ENCODE measurements around a stretch of chr6.

DNA sequence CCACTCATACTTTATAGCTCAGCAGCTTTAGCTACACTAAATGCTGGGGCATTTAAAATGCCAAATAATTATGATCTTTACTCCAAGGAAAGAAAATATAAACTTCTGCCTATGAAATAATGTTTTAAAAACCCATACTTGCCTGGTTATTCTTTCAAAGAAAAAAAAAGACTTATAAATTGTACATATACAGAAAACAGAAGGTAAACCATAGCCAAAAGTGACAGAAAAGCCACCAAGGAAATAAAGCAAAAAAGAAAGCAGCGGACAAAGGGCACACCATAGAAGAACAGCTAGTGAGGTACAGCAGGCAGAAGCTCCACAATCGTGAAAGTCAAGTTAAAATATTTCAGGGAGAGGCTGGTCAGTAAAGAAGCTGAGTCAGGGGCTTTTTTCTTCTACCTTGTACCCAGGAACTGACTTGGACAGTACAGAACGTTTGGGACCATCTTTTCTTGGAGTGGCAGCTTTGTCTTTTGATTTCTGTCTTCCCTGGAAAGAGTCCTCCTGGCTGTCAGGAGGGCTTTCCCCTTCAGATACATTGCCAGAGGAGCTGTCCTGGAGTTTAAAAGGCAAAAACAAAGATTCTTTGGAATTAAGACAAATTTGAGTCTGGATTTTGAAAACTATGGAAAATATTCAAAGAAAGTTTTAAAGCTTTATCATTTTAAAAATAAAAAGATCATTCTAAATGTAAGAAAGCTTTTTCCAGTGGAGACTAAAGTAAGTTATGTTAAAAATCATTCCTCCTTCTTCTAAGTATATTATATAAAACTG, 8.1 kb downstream of the C6orf120 start:
- PRO-cap, 2 experiments = no peak in any of the 2 experiments

- PRO-cap, 2 experiments = no peak in any of the 2 experiments
Measured at GRCh38 chr6:169715716-169716303, 8.5 kb downstream of the PHF10 start.

DNA sequence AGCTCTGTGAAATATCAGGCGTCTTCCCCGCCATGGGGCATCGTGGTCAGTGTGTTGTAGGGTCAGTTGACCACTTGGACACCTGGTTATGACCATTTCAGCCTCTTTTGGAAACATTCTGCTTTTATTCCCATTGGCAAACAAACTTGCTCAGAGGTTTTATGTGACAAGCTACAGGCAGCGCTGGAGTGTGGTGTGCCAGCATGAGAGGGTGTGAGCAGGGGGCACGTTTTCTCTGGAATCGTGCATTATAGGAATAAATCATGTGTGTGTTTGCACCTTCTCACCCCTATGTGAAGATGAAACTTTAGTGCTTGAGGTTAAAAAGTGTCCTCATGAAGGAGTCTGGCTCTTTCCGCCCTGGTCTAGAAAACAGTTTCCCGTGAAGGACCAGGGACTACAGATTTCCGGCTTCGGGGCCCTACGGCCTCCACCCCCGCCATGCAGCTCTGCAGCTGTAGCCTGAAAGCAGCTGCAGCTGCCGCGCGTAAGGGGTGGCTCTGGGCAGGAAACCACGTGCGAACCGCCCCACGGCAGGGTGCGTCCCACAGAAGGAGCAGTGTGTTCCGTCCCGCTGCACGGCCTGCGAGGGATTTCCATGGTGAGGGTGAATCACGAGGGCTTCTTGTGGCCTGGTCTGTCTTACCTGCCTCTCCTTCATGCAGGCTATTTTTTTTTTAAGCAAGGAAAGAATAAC, 116.9 kb downstream of the ERMARD start:
- PRO-cap, 2 experiments = no peak in any of the 2 experiments

DNA sequence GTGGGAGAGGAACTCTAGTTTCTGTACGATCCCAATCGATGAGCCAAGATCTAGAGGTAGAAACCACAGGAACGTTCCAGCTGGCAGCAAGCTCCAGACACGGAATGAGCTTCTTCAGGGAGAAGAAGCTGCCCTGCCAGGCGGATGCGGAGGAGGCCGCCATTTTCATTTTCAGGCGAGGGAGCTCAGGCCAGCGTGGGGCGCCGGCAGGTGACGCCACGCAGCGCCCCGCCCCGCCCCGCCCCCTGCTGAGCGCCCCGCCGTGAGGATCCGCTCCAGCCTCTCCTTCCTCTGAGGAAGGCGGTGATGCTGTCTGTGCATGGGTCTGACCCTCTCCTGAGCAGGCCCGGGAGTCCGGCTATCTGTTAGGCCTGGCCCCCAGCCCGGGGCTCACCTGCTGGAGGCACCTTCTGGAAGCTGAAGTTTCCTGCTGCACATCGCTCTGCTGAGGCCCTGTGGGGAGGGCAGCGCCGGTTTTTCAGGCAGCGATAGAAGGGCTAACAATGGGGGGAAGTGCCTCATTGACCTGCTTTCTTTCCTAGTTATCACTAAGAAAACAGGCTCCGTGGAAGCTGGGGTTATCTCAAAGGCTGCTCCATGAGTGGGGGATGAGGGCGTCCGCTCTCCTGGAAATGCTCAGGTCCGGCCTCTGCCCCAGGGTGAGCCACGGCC, 147.6 kb downstream of the ERMARD start:
- PRO-cap, 2 experiments = no peak in any of the 2 experiments

GRCh38 chr6:170022426-170022837, 268.4 kb downstream of the DLL1 start:
- PRO-cap, 2 experiments = no peak in any of the 2 experiments

DNA sequence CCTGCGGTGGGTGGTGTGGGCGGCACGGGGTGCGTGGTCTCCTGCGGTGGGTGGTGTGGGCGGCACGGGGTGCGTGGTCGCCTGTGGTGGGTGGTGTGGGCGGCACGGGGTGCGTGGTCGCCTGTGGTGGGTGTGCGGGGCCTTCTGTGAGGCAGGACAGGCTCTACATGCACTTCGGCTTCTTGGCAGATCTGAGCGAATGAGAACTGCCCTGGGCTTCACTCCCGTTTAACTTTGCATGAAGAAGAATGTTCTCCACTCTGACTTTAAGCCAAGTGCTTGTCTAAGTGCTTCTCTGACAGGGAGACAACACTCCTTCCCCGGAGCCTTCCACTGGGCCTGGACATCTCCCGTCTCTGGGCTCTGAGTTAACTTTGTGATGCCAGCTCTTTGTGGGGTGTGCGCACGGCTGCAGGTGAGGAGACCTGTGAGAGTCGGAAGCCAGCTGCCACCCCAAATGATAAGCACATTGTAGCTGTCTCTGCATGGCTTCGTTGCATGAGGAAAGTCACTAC, 244.8 kb downstream of the DLL1 start:
- PRO-cap, 2 experiments = no peak in any of the 2 experiments

- PRO-cap, 2 experiments = peak in 2 of 2 experiments; most common plus-strand start chr6:170152567 (in 2); most common minus-strand start chr6:170152456 (in 2)
Measured at GRCh38 chr6:170152269-170153356, 138.3 kb downstream of the DLL1 start.

DNA sequence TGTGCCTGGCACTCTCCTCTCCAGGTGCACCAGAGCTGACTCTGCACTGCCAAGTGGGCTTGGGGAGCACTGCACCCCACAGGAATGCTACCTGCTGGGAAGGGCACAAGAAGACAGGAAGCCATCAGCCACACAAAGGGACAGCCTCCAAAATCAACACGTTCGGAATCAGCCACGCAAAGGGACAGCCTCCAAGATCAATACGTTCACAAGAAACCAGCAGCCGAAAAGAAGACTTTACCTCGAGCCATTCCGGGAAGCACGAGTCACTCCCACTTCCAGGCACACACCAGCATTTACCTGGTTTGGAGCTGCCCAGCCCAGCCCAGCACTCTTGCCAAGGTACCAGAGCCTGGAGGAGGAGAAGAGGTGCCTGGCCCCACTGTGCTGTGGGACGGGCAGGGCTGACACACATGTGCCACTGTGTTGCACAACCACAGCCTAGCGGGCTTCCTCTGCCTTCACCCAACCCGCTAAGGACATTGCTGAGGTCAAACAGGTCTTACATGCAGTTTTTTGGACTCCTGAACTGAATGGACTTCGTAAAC, 65.7 kb downstream of the DLL1 start:
- PRO-cap, 2 experiments = no peak in any of the 2 experiments

DNA sequence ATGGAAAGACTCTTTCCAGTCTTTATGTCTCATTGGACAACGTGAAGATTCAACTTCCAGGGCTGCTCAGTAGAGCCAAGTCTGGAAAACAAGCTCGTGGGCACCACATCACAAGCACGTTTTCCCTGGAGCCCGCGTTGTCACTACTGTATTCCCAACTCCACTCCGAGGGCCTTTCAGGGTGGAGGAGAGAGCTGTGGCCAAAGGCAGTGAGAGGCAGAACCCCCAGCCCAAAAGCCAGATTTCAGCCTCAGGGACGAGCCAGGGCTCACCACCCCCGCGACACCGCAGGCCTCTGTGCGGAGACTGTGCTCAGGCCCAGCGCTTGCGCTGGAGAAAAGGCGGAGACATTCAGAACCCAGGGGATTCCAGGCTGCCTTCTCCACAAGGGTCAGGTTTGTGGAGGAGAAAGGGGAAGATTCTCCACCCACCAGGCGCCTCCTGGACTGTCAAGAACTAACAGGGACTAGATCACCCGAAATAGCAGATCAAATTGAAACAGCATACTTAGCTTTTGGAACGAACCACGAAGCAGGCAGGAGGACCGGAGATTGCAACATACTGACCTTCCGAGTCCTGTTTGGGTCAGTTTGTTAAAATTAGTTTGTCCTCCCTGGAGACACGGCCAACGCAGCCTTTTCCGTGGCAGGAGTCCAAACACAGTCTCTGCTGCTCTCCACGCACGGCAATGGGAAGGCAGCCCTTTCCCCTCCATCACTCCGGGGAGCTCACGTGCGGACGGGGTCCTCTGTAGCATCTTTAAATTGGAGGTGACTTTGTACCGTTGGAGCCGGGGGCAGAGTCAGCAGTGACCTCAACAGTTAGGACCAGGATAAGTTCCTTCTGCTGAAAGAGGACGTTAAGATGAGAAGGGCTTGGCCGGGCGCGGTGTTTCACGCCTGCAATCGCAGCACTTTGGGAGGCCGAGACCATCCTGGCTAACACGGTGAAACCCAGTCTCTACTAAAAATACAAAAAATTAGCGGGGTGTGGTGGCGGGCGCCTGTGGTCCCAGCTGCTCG, 14.3 kb downstream of the DLL1 start:
- PRO-cap, 2 experiments = no peak in any of the 2 experiments

- PRO-cap, 2 experiments = no peak in any of the 2 experiments
Measured at GRCh38 chr6:170294943-170295263, 4.0 kb upstream of the DLL1 start.

- PRO-cap, 2 experiments = no peak in any of the 2 experiments
Measured at GRCh38 chr6:170355656-170356088, 49.1 kb downstream of the FAM120B start.

DNA sequence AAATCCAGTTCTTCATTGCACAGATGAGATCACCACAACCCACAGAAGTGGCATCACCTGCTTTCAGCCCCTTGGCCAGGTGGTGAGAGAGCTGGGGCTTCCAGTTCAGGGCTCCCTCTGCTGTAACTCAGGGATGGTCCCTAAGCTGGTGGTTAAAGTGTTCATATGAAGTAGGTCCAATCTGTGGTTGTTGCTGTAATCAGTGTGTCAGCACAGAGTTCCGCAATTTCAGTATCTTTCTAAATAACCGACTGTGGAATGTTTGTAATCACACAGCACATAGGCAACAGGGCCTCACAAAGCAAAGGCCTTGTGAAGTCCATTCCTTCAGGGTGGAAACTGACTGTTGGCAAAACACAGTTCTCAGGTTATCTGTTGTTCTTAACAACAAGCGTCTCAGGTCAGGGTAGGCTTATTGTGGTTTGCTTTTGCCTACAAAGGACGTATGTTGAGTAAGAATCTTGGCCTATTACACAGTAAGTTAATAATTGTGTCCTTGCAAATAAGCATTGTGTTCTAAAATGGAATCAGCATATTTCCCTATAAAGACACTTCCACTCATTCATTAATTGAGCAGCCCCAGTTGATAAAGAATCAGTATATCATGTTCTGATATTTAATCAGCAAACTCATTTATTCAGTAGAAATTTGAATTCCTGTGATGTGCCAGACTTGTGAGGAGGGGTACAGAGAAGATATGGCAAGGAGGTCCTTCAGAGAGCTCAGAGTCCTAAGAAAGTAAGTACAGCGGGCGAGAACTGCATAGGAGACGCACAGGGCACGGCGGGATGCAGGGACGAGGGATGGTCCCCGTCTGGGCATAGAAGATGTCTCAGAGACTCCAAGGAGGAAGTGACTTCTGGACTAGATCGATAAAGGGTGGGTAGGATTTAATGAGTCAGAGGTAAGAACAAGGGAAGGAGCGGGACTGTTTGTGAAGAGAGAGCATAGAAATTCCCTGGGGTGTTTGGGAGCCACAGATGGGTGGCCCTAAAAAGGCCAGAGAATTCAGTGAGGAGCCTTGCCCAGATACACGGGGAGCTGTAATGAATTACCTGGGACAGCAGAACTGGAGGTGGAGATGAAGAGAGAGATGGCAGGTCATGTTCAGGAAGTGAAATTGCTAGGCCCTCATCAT, 68.8 kb downstream of the FAM120B start:
- PRO-cap, 2 experiments = no peak in any of the 2 experiments

GRCh38 chr6:170376128-170377012, 69.8 kb downstream of the FAM120B start:
- PRO-cap, 2 experiments = no peak in any of the 2 experiments

GRCh38 chr6:170382373-170382735, 75.8 kb downstream of the FAM120B start:
- PRO-cap, 2 experiments = no peak in any of the 2 experiments